Diencephalon (tissue), 2 donors: ENCODE data around the gene PPP1R13B.

DNA sequence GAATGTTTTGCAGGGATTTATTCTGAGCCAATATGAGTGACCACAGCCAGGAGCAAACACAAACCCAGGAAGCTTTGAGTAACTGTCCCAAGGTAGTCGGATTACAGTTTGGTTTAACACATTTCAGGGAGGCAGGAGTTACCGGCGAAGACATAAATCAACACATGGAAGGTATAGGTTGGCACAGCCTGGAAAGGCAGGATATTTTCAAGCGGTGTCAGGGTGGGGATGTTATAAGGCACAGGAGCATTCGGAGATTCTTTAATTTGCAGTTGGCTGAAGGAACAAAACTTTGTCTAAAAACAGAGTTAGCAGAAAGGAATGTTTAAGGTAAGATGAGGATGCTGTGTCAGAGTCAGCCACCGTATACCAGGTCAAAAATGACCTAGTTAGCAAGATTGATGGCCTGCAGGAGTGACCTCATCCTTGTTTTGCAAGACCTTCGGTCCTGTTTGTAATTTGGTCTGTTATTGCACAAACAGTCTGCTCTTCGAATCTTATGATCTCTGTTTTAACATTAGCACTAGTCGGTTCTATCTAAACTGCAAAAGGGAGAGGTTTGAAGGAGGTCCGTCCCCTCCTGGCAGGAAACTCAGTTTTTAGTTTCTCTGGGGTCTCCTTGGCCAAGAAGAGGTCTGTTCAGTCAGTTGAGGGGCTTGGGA is 75.4 kb downstream of the TNFAIP2 start:
- RAMPAGE, long total RNA = no peak

- RAMPAGE, long total RNA = no peak
Measured at GRCh38 chr14:103314393-103314902, 19.6 kb upstream of the EIF5 start.

GRCh38 chr14:103334360-103334719 is 303 bp downstream of the EIF5 start:
- RAMPAGE, long total RNA = no peak

DNA sequence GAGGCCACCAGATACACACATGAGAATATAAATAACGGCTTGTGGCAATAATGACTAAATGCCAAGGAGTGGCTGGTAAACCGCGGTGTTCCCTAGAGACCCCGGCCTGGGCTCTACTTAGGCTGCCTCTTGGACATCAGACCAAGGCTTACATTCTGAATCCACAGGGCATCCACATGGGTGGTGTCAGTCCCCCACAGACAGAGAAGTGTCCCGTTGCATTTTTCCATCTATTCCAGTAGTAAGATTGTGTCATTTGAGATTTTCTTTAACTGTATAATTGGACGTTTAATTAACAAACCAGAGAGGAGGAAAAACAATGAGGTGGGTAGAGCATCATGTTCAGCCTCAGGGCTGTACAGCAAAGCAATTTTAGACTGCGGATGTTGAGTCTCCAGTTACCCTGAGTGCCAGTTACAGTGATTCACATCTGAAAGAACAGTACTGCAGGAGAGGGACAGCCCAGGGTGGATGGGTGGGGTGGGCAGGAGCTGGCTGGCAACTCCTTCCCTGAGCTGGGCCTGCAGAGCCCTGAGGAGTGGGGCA is 20.5 kb downstream of the CKB start:
- RAMPAGE, long total RNA = no peak

DNA sequence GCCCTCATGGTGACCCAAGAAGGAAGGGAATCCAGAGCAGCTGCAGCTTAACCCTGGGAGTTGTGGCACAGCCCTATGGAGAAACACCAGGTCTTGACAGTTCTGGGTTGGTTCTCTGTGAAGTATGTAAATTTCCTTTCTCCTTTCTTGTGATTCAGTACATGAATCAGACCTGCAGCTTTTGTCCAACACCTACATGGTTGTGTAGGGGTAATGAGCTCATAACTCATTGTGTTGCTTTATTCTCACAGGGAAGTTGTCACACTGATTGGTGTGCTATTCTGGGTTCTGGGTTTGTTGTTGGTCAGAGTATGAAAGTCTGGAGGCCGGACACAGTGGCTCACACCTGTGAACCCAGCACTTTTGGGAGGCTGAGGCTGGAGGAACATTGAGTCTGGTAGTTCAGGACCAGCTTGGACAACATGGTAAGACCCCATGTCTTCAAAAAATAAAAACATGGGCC is 18.6 kb downstream of the CKB start:
- RAMPAGE, long total RNA = no peak

GRCh38 chr14:103534351-103535116 is 5.5 kb downstream of the TRMT61A start:
- RAMPAGE, long total RNA = no peak

- RAMPAGE, long total RNA = no peak
Measured at GRCh38 chr14:103542014-103543130, 13.4 kb downstream of the TRMT61A start.

- RAMPAGE, long total RNA = no peak
Measured at GRCh38 chr14:103847429-103848230, at the start of gene PPP1R13B. PPP1R13B (minus strand) TSS chr14:103847575.

- RAMPAGE, long total RNA = no peak
Measured at GRCh38 chr14:103848231-103849252, 1.2 kb upstream of the PPP1R13B start.

GRCh38 chr14:104077761-104078370 is 7.6 kb upstream of the ASPG start:
- RAMPAGE, long total RNA = no peak

- RAMPAGE, long total RNA = no peak
Measured at GRCh38 chr14:104107601-104108601, 22.4 kb downstream of the ASPG start.

GRCh38 chr14:104281005-104281480 is 142.7 kb downstream of the KIF26A start:
- RAMPAGE, long total RNA = no peak

DNA sequence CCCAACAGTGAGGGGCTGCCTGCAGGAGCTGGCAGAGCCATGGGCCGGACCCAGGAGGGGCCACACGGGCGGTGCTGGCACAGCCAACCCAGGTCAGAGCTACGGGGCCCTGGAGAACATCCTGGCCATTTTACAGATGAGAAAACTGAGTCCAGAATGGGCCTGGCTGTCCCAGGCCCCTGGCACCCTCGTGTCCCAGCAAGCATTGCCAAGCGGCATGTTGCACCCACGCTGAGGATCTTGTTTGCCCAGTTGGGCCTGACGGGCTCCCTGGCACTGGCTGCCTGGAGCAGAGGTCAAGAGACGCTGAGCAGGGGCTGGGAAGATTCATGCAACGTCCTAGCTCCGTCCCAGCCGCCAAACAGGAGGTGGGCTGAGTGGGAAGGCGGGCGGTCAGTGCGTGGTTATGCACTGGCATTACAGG is 4.7 kb downstream of the INF2 start:
- RAMPAGE, long total RNA = no peak

- RAMPAGE, long total RNA = no peak
Measured at GRCh38 chr14:104729339-104730025, 5.5 kb downstream of the ADSS1 start.

- RAMPAGE, long total RNA = no peak
Measured at GRCh38 chr14:104793188-104793855, 2.2 kb downstream of the AKT1 start.

DNA sequence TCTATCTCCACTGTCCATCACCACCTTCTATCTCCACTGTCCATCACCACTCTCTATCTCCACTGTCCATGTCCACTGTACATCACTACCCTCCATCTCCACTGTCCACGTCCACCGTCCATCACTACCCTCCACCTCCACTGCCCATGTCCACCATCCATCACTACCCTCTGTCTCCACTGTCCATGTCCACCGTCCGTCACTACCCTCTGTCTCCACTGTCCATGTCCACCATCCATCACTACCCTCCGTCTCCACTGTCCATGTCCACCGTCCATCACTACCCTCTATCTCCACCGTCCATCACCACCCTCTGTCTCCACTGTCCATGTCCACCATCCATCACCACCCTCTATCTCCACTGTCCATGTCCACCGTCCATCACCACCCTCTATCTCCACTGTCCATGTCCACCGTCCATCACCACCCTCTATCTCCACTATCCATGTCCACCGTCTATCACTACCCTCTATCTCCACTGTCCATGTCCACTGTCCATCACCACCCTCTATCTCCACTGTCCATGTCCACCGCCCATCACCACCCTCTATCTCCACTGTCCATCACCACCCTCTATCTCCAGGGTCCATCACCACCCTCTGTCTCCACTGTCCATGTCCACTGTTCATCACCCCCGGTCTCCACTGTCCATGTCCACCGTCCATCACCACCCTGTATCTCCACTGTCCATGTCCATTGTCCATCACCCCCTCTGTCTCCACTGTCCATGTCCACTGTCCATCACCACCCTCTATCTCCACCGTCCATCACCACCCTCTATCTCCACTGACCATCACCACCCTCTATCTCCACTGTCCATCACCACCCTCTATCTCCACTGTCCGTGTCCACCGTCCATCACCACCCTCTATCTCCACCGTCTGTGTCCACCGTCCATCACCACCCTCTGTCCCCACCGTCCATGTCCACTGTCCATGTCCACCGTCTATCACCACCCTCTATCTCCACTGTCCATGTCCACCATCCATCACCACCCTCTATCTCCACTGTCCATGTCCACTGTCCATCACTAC is 3.7 kb upstream of the CEP170B start:
- RAMPAGE, long total RNA = no peak

- RAMPAGE, long total RNA = no peak
Measured at GRCh38 chr14:104864027-104864699, 905 bp upstream of the CEP170B start.

DNA sequence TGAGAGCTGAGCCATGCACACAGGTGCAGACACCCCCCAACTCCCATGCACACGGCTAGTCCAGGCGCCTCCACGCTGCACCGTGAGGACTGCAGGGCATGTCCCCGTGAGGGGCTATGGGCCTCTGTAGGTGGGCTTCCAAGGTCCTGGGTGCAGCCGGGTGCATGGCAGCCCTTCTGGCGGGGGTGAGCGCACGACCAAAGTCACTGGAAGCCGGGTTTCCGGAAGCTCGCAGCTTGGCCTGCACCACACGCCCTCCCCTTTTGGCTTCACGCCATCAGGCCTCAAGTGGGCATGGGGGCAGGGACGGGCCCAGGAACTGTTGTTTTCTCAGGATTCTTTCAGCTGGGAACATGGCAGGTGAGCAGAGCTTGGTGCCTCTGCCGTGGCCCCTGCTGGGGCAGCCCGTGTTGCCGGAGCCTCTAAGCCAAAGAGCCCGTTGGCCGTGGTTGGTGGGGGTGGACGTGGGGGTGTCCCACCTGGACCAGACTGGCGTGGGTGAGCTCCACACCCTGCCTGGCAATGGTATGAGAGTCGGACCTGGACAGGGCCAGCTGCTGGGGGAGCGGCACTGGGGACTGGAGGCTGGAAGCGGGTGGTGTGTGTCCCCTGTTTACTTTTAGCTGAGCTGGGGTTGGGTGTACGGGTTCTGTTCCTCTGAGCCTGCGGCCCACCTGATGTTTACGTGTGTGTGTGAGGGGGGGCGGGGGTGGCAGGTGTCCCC is 28.9 kb upstream of the PLD4 start:
- RAMPAGE, long total RNA = no peak

DNA sequence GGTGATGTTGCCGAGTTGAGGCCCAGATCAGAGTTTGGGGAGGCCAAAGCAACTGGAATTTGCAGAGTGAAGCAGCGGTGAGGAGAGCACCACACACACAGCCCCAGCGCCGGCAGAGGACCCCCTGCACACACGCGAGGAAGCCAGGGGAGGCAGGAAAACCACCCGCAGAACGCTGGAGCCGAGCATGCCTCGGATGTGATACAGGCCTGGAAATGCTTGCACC is 25.7 kb upstream of the PLD4 start:
- RAMPAGE, long total RNA = no peak

GRCh38 chr14:104957200-104957879 is 20.8 kb downstream of the AHNAK2 start:
- RAMPAGE, long total RNA = no peak